Sciatic nerve (tissue), 1 donor: ENCODE measurements around a stretch of chr16.

DNA sequence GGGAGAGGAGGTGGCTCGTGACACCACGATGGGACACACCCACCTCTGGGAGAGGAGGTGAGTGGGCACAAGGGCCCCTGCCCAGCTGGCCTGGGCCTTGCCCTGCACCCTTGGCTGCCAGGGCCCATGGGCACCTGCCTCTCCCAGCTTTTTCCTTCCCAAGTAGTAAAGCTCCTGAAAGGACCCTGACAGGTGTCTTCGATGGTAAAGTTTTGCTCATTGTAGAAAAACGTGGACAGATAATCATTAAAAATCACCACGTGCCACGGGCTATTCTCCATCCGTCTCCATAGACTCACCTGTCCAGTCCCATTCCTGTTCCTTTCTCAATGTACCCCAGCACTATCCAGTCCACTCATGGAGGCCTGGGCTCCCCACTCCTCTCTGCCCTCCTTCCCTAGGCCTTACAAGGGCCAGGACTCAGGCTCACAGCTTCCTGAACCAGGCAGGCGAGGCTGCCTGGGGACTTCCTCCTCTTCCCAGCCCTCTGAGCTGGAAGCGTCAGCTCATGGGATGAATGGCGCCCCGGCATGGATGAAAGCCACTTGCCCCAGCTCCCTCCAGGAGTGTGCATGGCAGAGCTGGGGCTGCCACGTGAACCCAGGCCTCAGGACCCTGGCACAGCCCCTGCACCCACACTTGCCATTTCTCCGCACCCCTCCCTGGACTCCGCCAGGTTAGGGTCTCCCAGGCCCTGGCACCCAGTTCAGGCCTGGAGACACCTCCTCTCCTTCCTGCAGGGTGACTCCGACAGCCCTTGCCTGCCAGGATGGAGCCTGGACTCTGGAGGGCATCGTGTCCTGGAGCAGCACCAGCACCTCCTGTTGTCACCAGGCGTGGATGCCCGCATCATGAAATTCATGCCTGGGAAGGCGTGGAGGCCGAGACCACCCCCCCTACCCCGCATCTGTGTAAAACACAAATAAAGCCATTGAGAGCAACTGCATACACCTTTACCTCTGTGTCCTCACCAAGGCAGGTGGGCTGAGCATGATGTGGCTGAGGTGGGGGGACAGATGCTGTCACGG is 8.8 kb downstream of the CTRB1 start:
- PRO-cap = no peak

DNA sequence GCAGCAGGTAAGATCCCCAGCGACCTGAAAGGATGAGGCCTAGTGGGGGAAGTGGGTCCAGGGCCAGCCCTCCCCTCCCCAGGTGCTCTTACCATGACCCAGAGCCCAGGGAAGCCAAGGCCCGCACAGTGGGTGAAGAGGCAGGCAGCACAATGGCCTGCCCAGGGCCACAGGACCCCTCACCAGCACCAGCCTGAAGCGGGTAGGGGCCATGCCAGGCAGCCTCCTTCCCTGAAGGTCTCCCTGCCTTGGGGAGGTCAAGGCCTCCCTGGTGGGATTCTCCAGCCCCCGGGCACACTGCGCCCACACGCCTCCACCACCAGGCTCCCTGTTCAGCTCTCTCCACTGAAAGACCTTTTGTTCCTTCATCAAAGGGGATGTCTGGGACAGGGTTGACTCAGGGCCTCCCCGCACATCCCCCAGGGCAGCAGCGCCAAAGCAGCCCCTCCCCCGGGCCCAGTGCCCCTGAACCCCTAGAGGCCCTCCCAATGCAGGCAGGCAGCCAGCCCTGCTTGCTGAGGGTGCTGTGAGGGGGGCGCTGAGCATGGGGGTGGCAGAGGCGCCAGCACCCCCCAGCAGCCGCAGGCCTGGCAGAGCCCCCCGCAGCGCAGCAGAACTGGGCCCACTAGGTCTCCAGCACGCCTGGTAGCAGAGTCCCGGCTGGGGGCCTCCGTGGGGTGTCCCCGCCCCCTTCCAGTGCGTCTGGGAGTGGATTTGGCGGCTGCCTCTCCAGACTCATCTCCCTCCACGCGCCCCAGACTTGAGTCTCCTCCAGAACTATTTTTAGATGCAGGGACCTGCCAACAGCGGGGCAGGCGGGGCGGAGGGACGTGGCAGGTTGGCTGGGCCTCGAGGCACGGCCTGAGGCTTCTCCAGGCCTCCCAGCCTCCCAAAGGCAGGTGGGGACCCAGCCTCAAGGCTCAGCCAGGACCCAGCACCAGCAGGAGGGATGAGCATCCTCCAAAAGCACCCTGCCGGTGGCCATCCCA is 13.1 kb downstream of the BCAR1 start:
- PRO-cap = no peak

- PRO-cap = unidirectional peak, plus-strand start at chr16:75265142; bidirectional peak, plus-strand start at chr16:75265354, minus-strand start at chr16:75265263
These were observed 13.4 kb upstream of the BCAR1 start for GRCh38 chr16:75264600-75265507.

- PRO-cap = no peak
These were observed 60.9 kb downstream of the CFDP1 start for GRCh38 chr16:75372370-75372793.

DNA sequence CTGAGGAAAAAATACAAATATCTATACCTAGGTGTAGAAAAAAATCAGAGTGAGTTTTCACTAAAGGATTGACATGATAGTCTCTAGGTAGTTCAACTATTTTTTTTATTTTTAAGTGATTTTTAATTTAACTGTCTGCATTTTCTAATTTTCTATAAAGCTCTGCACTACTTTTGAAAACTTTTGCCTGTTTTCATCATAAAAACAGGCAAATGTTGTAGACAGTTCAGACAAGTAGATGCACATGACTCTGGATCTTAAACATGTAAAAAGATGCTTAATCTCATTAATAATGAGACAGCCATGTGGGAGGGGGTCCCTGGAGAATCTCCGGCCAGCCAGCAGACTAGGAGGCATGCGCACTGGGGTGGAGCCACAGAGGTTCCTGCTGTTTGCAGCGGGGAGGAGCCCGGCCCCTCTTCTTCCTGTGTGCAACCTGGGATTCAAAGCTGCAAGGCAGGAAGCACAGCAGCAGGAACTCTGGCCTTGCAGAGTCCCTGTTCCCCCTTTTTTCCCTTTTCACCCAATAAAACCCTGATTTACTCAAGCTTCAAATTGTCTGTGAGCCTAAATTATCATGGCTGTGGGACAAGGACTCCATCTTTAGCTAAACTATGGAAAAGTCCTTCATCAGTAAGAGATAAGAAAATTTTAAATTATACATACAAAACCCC is 12.4 kb downstream of the CFDP1 start:
- PRO-cap = bidirectional peak, plus-strand start at position 446 of the sequence, minus-strand start at position 348 of the sequence

GRCh38 chr16:75433682-75434315 is 496 bp upstream of the CFDP1 start:
- PRO-cap = bidirectional peak, plus-strand start at chr16:75433836, minus-strand start at chr16:75433481; bidirectional peak, plus-strand start at chr16:75434160, minus-strand start at chr16:75434008

- PRO-cap = unidirectional peak, minus-strand start at chr16:75434682
These were observed 1.1 kb upstream of the CFDP1 start for GRCh38 chr16:75434316-75434924.

- PRO-cap = no peak
These were observed 13.3 kb upstream of the TMEM170A start for GRCh38 chr16:75477654-75478352.

DNA sequence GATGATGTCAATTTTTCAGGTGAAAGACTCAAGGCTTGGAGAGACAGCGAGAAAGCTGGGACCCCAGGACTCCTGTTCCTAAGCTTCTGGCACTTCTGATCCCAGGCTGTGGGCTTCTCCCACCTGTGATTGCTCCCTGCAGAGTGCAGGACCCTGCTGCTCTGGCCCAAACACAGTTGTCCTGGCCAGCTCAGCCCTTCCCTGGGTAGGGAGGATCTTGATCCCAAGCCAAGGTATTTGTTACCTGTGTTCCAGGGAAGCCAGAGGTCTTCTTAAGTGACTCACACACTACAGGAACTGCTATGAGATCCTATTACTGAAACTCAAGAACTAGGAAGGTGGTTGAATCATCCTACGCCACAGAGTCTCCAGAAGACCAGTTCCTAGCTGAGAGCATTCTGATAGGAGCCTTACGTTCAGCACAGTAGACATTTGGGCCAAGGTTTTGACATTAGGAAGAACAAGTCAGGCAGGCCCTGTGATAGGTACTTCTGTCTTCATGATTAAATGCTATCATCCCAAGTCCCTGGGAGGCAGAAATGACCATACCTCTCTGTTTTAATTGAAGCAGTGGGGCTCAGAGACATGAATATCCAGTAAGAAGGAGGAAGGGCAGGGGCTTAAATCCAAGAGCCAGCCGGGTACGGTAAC is 12.0 kb downstream of the CHST6 start:
- PRO-cap = no peak

DNA sequence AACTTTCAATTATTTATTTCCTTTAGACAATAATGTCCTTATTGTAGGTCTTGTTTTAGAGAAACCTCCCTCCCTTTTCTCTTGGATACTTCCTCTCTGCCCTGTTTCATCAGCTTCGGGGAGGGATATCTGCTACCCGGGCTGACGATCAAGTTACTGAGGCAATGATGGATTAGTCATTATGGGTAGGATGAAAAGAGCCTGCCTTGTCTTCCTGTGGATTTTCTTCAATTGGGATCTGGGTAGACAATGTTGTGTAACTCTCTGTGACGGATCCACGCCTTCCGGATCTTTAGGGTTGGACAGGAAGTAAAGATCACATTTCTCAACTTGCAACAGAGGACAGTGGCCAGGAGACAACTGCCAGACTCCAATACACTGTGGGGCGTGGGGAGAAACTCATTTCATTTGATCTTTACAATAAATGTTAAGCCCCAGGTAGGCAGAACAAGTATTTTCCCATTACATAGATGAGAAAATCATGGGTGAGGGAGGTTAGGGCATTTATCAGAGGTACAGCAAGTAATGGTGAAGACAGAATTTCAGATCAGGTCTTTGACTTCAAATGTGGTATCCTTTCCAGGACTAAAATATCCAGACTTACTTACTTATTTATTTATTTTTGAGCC is 11.4 kb upstream of the CHST6 start:
- PRO-cap = bidirectional peak, plus-strand start at position 338 of the sequence, minus-strand start at position 233 of the sequence

- PRO-cap = bidirectional peak, plus-strand start at chr16:75517488, minus-strand start at chr16:75517330
These were observed 18.8 kb downstream of the CHST5 start for GRCh38 chr16:75516913-75517684.

DNA sequence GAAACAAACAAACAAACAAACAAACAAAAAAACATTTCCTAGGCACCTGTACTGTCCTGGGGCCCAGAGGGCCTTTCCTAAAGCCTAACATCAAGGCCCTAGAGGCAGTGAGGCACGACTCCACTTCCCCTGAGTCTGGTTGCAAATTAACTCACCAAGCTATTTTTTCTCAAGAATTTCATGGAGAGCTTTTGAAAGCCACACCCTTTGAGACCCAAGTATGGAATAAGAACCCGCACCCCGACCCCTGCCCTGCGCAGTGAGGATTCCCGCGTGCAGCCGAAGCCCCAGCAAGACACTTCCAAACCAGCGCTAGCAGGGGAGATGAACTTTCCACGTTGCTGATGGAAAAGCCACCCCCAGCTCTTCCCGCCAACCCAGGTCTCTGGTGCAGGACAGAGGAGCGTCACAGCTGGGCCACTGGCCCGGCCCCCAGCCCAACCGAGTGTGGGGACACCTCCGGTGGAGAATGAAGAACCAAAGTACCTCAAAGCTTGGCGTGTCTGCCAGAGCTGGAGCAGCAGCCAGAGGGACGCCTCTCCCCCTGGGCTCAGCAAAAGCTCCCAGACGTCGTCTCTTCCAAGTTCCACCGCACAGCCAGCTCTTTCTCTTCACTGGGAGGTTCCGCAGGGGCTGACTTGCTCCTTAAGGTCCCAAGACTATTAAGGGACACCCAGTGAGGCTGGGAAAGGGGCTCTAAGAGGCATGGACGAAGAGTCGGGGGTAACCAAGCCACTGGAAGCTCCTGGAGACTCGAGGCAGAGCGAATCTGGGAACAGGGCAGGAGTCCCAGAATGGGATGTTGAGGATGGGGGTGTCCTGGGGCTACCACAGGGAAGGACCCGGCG is 1.0 kb downstream of the CHST5 start:
- PRO-cap = no peak

DNA sequence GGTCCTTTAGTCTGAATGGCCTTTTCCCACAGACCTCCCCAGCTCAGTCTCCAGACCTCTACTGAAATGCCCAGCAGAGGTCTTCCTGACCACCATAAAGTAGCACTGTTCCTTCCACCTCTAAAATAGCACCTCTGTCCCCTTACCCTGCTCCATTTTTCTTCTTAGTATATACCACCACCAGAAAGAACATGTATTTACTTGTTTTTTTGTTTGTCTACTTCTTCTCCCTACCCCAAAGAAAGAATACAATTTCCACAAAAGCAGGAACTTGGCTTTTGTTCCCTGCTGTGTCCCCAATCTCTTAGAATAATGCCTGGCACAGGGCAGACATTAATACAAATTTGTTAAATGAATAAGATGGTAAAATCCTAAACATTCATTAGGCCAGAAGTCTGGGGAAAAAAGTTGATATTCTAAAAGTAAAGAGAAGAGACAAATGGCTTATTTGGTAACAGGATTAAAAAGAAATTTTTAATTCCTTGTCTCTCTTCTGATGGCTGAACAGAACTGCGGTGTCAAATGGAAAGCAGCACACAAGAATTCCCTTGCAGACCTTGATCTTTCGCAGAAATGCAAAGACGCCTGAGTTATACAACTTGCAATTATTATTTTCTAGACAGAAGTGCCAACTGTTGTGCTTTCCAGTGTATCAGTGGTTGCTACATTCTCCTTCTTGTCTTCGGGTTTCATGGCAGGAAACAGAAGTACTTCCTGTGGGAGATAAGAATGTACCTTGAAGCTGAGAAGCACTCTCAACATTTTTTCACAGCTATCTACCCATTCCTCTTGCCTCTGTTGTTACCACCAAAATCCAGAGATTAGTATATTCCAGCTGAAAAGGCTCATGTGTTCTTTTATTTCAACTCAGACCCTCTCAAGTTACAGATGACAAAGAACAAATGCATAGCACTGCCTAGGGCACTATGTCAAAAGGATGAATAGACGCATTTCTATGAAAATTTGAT is 4.5 kb upstream of the ADAT1 start:
- PRO-cap = no peak

DNA sequence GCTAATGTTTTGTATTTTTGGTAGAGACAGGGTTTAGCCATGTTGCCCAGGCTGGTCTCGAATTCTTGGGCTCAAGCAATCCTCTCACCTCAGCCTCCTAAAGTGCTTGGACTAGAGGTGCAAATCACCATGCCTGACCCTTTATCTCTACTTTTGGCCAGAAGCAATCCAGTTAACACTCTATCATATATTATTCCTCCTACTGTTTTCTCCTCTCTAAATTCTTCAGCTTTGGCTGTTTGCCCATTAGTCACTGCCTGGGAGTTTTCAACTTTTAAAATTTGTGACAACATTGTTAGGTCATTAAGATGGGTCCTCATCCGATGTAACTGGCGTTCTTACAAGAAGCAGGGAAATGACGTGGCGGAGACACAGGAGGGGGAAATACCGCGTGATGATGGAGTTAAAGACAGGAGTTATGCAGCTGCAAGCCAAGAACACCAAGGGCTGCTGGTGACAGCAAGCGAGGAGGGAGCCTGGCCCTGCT is 34.7 kb upstream of the CPHXL start:
- PRO-cap = no peak

DNA sequence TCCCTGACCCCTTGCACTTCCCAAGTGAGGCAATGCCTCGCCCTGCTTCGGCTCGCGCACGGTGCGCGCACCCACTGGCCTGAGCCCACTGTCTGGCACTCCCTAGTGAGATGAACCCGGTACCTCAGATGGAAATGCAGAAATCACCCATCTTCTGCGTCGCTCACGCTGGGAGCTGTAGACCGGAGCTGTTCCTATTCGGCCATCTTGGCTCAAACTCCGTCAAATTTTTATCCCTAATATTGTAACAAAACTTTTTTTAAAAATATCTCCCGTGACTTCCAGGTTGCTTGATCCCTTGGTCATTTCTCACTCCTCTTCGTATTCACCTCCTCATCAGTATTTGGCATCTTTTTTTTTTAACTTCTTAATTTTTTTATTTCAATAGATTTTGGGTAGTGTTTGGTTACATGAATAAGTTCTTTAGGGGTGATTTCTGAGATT is 101.5 kb upstream of the CPHXL start:
- PRO-cap = no peak

DNA sequence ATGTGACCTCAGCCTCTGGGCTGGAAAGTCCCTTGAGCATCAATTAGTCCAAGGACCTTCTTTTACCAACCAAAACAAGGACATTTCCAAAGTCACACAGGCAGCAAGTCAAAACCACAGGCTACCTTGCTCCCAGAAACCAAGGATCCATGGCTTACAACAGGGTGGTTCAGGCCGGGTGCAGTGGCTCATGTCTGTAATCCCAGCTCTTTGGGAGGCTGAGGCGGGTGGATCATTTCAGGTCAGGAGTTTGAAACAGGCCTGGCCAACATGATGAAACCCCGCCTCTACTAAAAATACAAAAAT is 11.7 kb upstream of the VAT1L start:
- PRO-cap = no peak

DNA sequence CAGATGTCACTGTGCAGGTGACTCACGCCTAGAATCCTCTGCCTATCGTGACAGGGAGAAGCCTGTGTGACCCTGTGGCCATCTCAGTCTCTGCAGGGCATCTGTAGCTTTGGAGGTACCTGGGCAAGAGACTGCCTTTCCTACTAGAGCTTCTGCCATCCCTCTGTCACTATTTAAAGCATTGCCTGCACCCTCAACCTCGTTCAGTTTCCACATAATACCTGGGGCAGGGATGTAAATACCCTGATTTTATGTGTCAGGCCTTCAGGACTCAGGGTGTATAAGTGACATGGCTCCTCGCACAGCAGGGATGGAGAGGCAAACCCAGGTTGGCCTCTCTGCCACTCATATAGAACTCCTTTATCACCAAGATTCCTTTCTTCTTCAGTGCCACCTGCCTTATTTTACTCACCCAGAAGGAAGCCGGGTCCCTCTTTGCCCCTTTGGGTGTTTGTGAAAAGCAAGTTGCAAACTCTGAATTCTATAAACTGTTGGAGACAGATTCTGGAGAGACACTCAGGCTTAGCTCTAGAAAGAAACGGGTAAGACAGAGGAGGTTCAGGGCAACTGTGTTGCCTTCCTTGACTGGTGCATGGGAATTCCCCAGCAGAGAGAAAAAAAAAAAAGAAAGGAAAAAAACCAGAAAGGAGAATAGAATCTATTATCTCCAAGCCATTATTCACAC is 501.5 kb downstream of the WWOX start:
- PRO-cap = no peak

- PRO-cap = no peak
These were observed 596.2 kb downstream of the WWOX start for GRCh38 chr16:78695575-78696046.

DNA sequence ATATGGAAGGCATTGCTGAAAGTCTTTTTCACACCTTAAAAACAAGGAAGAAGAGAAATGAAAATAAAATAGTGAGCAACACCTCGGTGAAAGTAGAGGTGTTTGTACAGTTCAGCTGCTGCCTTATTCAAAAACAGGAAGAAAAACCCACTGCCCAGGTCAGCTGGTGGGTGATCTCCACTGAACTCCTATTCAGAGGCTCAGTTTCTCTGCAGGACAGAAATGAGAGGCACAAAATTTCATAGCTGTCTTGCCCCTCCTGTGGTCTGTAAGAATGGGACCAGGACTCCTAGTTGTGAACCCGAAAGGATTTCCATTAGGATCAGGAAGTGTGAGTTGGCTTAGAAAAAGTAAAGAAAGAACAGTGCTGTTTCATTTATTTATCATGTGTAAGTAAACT is 650.6 kb downstream of the WWOX start:
- PRO-cap = no peak

DNA sequence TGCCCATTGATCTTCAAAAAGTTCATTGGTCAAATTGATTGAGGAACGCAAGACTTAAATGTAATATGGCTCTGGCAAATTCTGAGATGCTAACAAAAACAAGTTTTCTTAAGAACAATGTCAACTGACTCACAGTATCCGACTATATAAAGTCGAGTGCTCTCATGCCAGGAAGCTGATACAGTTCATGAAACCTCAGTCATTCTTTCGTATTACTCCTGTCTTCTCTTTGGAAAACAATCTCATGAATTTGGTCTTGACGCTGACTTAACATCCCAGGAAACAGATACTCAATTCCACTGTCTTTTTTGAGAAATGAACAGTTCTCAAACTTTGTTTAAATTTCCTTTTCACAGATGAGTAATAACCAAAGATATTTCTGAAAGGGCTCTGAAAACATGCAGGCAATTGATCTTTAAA is 704.8 kb downstream of the MAF start:
- PRO-cap = no peak